A375 (cell line): ENCODE measurements around a stretch of chr7.

DNA sequence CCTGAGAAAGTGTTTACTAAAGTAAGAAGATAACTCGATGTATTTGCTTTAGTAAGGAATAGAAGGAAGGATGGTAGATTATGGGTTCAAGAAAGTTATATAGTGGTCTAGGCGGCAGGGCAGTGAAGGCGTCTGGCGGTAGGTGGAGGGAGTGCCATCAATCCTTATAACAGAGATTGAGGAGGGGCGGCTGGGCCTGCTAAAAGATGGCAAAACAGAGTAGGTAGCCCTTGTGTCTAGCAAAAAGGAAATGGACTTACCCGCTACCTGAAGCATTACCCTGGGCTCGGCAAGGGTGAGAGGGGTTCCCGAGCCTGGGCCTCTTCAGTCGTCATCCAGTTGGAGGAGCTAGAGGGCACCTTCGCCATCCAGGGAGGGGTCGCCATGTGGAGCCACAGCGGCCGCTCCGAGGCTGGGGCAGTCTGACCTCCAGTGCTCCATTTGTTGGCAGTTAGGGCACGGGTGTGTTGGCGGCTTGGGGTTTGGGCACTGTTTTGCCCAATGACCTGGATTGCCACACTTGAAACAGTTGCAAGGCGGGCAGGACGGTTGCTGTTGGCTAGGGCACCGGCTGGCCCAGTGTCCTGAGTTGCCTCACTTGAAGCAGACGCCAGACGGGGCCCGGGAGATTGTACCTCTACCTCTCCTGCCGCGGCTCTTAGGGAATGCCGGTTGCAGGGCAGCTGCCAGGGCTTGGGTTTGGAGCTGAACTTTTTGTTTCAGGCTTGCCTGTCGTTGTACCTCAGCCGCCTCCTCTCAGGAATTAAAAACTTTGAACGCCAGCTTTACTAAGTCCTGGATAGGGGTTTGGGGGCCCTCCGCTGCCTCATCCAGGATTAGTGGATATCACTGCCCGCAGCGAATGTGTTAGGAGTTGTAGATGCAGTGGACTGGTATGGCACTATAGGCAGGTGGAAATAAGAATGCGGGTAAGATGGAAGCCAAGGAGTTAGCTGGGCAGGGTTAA, 640.1 kb upstream of the DPP6 start:
- RAMPAGE, long total RNA, result no peak

DNA sequence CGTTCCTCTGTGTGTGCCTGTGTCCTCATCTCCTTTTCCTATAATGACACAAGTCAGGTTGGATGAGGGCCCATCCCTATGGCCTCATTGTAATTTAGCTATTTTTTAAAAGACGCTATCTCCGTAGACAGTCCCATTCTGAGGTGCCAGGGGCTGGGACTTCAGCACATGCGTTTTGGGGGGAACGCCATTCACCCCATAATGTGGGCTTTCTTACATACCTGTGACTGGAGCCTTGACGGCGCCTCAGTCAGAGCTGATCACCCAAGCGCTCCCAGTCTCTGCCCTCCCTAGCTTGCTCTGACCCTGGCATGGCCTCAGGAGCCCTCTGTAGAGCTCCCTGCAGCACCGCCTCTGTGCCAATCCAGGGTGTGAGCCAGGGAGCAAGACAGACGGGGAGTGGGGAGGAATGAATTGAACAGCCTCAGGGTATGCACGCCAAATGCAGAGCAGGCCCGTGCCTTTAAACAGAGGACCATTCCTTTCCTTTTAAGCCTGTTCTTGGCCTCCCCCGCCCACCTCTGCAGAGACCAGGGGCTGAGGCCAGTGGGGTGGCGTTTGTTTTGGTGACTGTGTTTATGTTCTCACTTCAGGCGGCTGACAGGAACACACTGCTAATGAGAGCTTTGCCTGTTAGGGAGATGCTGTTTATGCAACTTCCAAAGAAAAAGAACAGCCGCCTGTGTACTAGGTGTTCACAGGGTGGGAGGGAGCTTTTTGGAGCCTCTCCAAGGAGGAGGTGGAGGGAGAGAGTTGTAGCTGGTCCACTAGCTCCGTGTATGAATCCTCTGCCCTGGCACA, 528.2 kb upstream of the DPP6 start:
- RAMPAGE, long total RNA, result no peak

GRCh38 chr7:154331328-154331809, 279.2 kb downstream of the DPP6 start:
- RAMPAGE, long total RNA, result no peak

- RAMPAGE, long total RNA, result no peak
Observed at GRCh38 chr7:154684956-154685380, 318.0 kb downstream of the PAXIP1 start.

DNA sequence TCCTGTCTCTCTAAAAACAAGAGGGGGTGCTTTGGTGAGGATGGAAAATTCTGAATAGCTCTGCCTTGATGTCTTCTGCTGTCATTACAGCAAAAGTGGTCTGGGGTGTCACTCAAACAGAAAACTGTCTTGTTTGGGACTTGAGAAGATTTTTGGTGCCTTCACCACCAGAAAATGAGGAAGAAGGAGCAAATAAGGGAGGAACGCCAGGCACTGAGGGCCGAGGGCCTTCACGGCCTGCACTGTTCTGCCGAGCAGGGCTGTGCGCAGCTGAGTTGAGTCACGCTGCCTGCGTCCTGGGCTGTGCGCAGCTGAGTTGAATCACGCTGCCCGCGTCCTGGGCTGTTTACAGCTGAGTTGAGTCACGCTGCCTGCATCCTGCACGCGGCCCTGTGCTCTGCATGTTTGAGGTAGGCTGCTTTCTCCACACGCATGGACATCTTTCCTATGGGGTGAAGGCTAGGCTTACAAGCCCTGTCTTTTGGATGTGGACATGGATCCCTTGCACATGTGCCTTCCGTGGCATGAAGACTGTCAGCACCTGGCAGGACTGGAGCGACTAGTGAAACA, 96.5 kb downstream of the HTR5A start:
- RAMPAGE, long total RNA, result no peak

DNA sequence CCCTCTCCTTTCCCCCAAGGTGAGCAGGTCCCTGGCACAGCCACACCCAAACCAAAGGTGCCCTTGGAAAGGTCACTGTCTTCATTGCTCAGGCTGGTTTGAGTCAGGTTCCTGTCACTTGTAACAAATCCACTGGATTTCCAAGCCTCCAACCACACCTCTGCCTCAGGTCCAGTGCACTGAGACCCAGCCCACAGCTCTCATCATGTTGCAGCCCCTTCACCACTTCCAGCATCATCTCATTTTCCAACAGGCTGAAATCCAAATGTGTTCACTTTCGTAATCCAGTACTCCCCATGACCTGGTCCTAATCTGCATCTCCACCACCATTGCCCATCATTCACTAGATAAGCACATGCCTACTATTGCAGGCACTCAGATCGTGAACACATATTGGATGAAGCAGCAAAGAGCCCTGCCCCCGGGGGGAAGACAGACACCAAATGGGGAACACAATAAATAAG, 76.2 kb upstream of the INSIG1 start:
- RAMPAGE, long total RNA, result no peak

GRCh38 chr7:155269651-155269938, 28.1 kb upstream of the INSIG1 start:
- RAMPAGE, long total RNA, result no peak

- RAMPAGE, long total RNA, result no peak
Observed at GRCh38 chr7:155295578-155296021, 2.1 kb upstream of the INSIG1 start.

DNA sequence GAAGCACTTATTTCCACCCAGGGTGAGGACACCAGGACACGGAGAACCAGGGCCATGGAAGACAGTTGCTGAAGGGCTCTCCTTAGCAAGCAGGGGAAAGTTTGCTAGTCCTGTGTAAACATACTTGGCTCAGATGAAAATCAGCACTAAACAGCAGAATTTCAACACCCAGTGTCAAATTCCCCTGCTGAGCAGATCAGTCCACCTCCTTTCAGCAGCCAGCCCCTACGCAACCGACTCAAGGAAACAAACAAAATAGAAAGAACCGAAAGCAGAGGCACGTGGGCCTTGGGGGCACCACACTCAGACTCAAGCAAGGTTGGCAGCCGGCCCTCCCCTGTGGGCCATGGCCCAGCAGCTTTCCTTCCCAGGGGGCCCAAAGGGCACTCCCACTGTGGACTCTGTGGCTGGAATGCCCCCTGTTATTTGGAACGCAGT, 19.1 kb downstream of the INSIG1 start:
- RAMPAGE, long total RNA, result no peak

- RAMPAGE, long total RNA, result no peak
Observed at GRCh38 chr7:155449112-155449705, 8.7 kb upstream of the EN2 start.

DNA sequence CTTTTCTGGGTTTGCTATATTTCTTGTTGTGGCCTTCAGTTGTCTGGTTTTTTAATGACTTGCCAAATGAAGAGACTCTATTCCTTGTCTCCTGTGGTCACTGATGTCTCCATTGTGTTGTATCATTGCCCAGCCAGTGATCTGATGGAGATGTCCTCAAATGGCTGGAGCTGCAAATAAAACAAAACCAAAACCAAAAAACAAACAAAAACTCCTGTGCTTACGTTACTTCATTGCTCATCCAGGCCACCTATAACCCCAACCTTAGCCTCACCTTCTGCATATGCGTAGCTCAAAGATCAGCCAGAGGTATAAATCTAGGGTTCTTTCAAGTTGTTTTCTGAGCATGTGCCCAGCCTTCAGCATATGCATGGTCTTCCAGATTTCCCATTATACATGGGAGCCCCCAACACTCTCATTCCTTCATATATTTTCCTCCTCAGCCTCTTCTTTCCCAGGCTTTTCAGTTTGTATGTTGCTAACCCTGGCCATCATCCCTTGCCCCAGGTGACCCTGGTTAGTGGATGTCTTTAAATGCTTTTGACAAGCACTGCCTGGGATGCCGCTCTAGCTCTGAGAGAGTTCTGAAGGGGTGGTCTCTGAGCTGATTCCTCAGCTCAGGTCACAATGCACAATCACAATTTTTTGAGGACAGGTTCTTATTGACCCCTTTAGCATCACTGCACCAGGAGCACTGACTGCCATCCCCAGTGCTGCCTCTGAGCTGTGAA, 5.3 kb downstream of the RBM33 start:
- RAMPAGE, long total RNA, result no peak

DNA sequence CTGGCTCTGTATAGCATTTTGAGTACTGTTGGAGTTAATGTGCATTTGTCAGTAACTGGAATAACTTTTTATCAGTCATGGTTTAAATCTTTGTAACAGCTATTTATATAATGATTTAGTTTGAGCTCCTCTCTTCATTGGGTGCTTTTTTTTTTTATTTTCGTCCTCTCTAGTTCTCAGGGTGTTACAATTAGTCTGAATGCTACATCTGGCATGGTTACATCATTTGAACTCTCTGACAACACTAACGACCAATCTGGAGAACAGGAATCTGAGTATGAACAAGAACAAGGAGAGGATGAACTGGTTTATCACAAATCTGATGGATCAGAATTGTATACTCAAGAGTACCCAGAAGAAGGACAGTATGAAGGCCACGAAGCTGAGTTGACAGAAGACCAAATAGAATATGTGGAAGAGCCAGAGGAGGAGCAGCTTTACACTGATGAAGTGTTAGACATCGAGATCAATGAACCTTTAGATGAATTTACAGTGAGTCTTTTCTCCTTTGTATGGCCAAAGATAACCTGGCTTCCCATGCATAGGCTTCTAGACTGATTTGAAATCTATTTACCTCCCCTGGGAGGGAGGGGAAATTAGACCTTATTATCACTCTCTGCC, 36.1 kb downstream of the RBM33 start:
- RAMPAGE, long total RNA, result no peak

DNA sequence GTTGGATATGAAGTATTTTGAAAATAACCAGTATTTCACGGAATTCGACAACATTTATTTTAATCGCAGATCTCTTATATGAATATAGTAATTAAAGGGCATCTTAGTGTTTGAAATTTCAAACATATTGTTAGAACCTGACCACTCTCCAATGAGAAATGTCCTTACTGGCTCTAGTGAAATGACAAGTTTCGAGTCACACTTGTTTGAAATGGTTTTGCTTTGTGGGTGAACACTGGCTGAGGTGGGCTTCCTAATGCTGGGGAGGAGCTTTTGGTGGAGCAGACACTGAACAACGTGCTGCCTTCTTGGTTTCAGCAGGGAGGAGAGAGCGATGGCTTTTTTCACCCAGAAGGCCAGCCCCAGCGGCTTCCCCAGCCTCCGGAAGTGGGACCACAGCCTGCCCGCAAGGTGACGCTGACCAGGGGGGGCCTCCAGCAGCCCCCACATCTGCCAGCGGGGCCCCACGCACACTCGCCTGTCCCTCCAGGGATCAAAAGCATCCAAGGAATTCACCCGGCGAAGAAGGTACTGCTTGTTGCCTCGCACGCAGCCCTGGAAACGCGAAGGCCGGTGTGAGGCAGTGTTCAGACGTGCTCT, 48.7 kb downstream of the SHH start:
- RAMPAGE, long total RNA, result no peak

- RAMPAGE, long total RNA, result no peak
Observed at GRCh38 chr7:155776108-155776713, 36.1 kb downstream of the SHH start.

DNA sequence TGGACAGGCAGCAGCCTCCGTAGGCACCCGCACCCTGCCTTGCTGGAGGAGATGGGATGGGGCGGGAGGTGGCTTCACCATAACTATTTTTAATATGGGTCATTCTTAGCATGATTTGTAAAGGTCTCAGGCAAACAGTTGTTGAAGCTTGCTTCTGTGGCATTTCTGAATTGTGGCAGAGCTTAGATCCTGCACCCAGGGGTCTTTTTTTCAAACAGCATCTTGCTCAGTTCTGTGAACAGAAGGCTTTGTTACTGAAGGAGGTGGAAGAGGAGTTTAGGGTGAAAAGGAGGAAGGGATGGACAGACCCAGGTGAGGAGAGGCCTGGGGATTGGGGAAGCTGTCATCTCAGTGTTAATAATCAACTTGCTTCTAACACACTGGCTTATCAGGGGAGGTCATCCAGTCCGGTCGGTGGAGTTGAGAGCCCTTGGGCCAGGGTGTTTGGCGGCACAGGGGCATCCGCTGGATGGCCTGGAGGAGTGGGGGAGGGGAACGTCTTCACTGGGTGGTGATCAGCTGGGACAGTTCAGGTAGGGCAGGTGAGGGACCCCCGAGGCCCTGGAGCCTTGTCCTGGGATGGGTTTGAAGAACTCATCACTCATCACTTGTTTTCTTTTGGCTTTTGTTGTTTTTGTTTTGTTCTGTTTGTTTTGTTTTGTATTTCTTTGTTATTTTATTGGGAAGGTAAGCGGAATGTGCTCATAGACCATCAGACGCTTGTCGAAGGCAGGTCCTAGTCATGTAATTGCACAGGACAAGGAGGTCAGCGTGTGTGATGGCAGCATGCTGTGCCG, 33.9 kb downstream of the SHH start:
- RAMPAGE, long total RNA, result no peak

GRCh38 chr7:155807673-155808123, 4.6 kb downstream of the SHH start:
- RAMPAGE, long total RNA, result no peak

GRCh38 chr7:155811540-155811939, 723 bp downstream of the SHH start:
- RAMPAGE, long total RNA, result no peak

- RAMPAGE, long total RNA, result no peak
Observed at GRCh38 chr7:155917131-155917764, 105.0 kb upstream of the SHH start.

DNA sequence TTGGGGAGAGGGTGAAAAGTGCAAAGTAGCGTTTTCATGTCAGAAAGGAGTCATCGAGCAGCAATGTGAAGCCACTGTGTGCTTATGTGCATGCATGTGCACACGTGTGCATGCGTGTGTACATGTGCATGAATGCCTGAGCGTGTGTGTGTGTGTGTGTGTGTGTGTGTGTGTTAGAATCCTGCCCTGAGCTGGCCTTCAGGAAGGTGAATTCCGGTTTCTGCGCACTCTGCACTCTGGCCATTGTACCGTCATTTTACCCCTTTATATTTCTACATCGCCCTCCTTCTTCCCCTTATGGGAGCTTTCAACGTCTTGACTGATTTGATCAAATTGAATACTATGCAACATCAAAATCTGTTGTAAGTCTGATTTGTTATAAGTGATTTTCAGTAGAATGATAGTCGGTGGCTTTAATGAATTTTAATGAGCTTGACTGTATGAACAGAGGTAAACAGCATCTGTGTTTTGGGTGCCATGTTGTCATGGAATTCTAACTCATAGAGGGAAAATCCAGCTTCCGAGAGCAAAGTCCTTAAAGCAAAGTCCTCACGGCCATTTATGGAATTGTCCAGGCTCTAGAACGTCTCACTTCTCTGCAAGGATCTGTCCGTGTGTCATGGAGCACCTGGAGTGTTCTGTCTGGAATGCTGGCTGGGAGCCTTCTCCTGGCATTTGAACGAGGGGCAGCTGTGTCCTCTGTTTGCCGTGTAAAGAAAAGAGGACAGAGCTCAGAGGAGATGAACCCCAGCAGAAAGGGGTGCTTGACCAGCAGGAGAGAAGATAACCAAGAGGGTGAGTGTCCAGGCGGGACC, 148.7 kb upstream of the SHH start:
- RAMPAGE, long total RNA, result no peak

- RAMPAGE, long total RNA, result no peak
Observed at GRCh38 chr7:156055062-156055434, 242.8 kb upstream of the SHH start.